ENCODE results near the genes TRAK1, KLHL40, ACKR2, KRBOX1 and POMGNT2.

- PRO-cap, result no peak
These were observed 43.4 kb downstream of the CTNNB1 start for GRCh38 chr3:41242617-41243152.

DNA sequence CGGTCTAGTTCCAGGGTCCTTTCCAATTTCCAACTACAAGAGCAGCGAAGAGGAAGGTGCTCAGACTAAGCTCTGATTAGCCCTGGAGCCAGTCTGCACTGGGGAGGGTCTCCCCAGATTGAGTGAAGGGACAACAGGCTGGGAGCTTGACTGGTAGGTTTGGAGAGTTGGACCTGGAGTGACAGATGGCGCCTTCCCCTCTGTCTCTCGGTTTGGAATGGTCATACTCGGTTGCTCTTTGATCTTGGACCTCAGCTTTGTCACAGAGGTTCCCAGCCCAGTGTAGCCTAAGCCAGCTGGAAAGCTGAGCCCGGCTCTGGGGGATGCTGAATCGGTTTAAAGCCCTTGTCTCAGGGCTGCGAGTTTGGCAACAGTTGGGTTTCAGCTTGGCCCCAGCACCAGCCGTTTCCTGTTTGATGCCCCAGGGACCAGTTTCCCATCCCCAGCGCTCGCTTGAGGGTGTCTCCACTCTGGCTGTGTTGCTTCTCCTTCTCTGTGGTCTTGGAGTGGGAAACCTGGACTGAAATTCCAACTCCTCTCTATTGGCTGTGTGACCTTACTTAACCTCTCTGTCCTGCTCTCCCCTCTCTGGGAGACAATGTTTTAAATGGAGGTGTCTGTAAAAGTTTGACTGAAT is 53.2 kb upstream of the ULK4 start:
- PRO-cap, result bidirectional peak, plus-strand start at position 280 of the sequence, minus-strand start at position 338 of the sequence

DNA sequence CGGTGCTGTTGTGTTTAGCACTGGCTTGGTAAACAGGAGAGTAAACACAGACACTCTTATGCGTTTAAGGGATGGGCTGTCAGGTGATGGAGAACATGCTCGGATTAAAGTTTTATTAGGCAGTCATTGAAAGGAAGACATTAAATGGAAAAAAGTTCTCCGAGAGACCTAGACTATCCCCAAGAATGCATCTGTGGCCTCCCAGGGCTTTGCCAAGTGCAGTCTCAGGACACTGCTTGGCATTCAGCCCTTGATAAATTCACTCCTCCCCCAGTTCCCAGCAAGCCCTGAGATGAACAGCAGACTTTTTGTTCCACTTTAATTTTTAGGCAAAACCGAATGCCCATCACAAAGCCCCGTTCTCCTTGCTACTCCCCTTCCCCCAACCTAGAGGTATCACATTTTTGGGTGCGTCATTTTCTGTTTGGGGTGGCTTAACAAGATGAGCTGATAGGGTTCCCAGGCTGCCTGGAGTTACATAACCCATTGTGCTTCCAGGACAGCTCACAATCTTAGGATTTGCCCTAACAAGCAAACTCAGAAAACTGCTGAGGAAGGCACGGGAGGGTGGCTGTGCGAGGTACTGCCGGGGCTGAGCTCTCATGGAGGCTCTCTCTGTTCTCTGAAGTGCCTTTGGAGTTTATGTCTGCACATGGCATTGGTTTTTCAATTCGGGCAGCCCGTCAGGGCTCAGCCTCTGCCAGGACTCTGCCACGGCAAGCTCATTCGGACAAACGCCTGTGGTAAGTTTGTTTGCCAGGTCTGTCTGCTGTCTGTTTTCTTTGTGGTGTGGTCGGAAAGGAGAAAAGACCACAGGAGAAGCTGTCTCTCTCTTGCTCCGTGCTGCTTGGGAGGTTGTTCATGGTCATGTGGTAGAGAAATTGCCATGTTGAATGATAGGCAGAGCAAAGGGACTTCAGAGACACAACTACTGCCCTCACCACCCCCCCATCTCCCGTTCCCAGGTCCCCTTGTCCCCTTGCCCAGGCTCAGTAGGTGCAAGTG is at the start of gene TRAK1:
Gene TRAK1 (plus strand): TSS at position 540 of the 1,005 bp plus-strand sequence.
- PRO-cap, result no peak

DNA sequence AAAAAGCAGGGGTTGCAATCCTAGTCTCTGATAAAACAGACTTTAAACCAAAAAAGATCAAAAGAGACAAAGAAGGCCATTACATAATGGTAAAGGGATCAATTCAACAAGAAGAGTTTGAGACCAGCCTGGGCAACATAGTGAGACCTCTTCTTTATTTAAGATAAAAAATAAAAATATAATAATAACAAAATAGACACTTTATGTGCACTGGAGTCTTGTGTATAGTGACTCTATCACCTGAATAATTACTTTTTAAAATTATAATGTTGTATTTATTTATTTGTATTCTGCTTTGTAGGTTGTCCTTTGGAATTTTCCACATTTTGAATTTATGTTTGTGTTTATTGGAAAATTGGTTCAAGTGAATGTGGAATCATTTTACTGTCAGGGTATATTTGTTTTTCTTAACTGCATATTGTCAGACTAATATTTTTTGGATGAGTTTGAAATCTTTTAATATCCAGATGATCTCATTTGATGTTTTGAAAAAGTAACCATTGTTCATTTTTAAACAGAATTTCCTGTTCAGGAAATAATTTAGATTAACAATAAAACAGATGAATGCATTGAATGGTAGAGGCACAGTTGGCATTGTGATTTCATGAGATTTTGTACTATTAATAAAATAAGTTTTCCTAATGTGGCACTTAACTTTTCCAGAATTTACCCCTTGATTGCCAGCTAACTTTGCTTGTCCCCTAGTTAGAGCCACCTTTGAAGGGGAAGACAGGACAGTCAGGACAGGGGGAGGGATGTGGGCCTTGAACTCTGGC is 15.4 kb downstream of the TRAK1 start:
- PRO-cap, result no peak

GRCh38 chr3:42128882-42130056 is 38.1 kb downstream of the TRAK1 start:
- PRO-cap, result no peak

- PRO-cap, result no peak
These were observed 77.1 kb downstream of the CCK start for GRCh38 chr3:42188799-42189297.

GRCh38 chr3:42505000-42505711 is 2.7 kb downstream of the VIPR1 start:
- PRO-cap, result no peak

DNA sequence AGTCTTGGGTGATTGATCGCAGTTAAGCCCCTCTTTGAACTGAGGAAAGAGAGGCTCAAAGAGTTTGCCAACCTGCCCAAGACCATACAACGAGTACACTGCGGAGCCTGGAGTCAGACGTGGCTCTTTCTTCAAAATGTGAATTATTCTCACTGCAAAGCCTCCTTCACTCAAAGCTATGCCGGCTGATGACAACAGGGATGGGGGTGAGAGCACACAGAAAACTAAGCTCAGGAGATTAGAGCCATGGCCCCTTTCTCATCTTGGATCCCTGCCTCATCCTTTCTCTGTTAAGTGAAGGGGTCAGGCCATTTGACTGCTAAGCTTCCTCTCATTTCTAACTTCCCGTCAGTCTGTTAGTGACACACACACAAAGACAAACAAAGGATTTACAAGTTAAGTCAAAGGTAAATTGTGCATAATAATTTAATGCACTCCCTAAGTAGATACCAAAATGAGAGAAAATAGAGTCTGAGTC is 1.1 kb downstream of the SS18L2 start:
- PRO-cap, result unidirectional peak, minus-strand start at position 100 of the sequence

DNA sequence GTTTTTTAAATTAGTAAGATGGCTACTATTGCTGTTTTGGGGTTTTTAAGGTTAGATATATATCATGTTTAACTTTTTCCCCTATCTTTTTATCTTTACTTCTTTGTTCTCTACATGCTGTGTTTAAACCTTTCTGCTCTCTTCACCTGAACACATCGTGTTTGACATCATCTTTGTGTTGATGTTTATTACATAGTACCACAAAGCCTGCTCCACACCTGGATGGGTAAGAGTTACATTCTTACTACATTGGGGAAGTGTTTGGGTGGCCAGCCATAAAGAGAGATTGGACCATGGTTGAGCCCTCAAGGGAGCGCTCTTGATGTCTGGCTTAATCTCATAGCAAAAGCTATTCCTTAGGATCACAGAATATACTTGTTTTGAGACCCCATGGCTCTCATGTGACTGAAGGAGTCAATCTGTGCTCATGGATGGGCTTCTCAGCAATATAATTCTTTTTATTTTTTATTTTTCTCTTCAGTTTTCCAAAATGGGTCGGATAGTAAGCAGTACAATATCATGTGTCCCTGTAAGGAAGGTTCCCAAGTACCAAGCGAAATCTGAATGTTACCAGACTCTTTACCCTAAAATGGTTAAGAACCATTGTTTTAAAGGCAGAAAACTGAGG is 23.0 kb upstream of the ZBTB47 start:
- PRO-cap, result no peak

DNA sequence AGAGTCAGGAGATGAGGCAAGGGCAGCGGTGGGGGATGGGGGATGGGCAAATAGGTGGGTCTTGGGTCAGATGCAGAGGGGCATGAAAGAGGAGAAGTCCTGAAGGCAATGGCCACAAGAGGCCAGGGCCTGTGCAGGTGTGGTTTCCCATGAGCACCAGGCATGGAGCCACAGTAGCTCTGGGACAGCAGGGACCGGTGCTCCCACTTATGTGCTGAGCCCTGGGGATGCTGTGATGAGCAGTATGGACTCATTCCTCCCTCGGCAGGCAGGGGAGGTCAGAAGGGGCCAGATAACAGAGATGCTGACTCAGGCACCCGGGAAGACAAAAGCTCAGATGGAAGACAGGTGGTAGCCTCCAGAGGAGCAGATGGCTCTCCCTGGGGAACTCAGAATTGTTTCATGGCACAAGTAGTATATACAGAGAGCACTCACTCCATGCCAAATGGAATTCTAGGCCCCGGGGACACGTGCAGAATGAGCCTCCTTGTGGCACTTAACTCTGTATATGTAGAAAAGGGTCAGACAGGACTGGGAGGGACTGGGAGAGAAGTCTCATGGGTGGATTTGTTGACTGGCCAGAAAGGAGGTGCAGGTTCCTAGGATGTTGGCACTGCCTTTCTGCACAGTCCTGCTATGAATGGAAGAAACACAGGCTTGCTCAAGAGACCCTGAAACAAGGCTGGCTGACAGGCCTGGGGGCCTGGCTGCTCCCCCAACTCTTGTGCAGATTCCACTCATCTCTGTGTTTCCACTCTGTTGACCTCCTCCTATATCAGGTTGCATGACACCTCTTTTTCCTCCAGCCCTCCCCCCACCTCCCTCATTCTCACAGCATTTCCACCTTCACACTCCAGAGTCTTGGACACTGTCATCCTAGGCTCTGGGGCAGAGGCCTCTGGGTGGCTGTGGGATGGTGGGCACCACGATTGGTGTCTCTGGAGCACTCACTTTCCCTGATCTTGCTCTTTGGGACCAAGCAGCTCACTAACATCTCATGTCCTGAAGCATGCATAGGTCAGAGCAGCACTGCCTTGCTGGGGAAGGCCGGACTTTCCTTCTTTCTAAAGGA is 14.5 kb downstream of the ZBTB47 start:
- PRO-cap, result unidirectional peak, plus-strand start at position 69 of the sequence; bidirectional peak, plus-strand start at position 626 of the sequence, minus-strand start at position 181 of the sequence

DNA sequence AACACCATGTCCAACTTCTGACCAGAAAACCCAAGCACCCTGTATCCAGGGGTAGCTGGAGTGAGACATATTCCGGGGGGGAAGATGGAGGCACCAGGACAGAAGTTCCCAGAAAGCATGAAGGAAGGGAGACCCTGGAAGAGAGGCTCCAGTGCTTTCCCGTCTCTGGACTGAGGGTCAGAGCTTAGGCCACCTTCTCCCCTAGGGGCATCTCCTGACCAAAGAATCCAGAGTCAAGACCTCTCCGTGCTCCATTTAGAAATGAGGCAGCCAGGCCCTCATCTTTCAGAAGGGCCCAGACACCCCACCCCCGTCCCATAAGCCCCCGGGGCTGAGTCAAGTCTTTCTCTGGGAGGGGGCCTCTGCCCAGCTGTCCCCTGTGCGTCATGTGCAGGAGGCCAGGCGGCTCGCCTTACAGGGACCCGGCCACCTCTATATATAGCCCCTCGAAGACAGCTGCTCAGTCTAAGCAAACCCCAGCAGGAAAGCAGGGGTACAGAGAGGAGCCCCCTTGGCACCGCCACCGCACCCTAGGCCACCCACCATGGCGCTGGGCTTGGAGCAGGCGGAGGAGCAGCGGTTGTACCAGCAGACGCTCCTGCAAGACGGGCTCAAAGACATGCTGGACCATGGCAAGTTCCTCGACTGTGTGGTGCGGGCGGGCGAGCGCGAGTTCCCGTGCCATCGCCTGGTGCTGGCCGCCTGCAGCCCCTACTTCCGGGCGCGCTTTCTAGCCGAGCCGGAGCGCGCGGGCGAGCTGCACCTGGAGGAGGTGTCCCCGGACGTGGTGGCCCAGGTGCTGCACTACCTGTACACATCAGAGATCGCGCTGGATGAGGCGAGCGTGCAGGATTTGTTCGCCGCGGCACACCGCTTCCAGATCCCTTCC is at the start of gene KLHL40:
Gene KLHL40 (plus strand): TSS at position 463 of the 889 bp plus-strand sequence.
- PRO-cap, result no peak

GRCh38 chr3:42763039-42763347 is 10.1 kb downstream of the CCDC13 start:
- PRO-cap, result no peak

DNA sequence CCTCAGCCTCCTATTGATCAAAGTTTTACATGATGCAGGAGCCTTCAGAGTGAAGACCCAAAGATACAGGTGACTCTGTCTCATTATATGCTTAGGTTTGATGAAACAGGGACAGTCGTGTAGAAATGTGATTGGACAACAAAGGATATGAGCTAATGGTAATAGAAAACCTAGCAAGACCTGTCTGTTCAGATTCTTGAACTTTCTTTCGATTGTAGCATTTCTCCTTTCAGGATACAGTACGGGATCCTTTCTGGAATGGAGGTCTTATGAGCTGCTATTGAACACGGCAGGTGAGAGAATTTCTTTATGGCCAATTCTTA is at the start of gene ACKR2:
Gene ACKR2 (plus strand): TSS at position 206 of the 323 bp plus-strand sequence.
- PRO-cap, result no peak

DNA sequence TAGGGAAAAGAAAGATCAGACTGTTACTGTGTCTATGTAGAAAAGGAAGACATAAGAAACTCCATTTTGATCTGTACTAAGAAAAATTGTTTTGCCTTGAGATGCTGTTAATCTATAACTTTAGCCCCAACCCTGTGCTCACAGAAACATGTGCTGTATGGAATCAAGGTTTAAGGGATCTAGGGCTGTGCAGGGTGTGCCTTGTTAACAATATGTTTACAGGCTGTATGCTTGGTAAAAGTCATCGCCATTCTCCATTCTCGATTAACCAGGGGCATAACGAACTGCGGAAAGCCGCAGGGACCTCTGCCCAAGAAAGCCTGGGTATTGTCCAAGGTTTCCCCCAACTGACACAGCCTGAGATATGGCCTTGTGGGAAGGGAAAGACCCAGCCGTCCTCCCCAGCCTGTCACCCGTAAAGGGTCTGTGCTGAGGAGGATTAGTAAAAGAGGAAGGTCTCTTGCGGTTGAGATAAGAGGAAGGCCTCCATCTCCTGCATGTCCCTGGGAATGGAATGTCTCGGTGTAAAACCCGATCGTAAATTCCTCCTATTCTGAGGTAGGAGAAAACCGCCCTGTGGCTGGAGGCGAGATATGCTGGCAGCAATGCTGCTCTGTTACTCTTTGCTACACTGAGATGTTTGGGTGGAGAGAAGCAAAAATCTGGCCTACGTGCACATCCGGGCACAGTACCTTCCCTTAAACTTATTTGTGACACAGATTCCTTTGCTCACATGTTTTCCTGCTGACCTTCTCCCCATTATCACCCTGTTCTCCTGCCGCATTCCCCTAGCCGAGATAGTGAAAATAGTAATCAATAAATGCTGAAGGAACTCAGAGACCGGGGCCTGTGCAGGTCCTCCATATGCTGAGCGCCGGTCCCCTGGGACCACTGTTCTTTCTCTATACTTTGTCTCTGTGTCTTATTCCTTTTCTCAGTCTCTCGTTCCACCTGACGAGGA is 2.2 kb downstream of the ACKR2 start:
- PRO-cap, result no peak

- PRO-cap, result no peak
These were observed 27.9 kb downstream of the CYP8B1 start for GRCh38 chr3:42847601-42848321.

- PRO-cap, result no peak
These were observed 22.0 kb downstream of the CYP8B1 start for GRCh38 chr3:42853589-42854112.

DNA sequence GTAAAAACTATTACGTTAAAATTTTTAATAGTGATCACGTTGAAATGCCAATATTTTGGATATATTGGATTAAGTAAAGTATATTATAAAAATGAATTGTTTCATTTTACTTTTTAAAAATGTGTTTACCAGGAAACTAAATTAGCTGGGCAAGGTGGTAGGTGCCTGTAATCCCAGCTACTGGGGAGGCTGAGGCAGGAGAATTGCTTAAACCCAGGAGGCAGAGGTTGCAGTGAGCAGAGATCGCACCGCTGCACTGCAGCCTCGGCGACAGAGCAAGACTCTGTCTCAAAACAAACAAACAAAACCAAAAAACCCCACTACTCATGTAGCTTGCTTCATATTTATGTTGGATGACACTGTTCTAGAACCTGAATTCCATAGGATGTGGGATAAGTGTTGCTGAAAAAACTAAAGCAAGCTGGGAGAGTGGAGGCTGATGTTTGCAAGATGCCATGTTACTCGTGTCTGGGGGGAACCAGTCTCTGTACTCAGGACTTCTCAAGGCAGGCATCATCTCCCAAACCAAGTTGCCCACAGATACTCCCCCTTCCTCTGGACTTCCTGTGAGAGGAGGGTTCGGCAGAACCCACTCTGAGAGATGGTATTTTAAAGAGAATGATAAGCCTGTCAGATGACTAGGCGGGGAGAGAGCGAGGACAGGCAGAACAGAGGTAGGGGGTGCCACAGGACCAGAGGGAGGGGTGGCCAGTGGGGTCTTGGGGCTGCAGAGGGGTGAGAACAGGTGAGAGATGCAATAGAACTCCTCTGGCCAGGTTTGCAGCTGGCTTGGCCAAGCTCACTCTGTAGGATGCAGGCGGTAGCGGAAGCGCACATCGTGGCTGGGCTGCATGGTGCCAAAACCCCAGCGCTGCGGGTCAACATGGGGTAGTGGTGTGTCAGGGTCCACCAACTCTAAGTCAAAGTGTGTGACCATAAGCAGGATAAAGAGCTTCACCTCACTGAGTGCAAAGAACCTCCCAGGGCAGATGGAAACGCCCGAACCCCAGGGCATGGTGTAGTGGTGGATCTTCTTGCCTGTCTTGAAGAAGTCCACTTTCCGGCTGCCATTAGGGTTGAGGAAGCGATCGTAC is 1.8 kb downstream of the CYP8B1 start:
- PRO-cap, result no peak

DNA sequence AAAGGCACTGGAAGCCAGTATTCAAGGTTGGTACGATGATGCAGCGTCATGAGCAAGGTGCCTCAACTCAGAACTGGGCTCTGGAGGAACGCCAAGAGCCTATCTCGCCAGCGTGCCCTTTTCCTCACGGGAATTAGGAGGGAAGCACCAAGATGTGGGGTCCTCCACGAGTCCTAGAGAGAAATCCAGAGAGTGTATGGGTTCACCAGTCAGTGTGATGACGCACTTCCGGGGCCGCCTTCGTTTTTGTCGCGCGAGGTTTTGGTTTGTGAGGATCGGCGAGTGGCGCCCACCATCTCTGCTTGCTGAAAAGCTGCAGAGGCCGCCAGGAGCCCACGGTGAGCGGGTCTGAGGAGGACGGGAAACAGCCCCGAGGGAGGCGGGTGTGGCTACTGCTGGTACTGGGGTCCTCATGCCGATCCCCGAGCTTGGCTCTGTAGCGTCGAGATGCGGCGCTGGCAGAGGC is at the start of gene KRBOX1:
Gene KRBOX1 (plus strand): TSS at position 269 of the 466 bp plus-strand sequence.
- PRO-cap, result no peak

DNA sequence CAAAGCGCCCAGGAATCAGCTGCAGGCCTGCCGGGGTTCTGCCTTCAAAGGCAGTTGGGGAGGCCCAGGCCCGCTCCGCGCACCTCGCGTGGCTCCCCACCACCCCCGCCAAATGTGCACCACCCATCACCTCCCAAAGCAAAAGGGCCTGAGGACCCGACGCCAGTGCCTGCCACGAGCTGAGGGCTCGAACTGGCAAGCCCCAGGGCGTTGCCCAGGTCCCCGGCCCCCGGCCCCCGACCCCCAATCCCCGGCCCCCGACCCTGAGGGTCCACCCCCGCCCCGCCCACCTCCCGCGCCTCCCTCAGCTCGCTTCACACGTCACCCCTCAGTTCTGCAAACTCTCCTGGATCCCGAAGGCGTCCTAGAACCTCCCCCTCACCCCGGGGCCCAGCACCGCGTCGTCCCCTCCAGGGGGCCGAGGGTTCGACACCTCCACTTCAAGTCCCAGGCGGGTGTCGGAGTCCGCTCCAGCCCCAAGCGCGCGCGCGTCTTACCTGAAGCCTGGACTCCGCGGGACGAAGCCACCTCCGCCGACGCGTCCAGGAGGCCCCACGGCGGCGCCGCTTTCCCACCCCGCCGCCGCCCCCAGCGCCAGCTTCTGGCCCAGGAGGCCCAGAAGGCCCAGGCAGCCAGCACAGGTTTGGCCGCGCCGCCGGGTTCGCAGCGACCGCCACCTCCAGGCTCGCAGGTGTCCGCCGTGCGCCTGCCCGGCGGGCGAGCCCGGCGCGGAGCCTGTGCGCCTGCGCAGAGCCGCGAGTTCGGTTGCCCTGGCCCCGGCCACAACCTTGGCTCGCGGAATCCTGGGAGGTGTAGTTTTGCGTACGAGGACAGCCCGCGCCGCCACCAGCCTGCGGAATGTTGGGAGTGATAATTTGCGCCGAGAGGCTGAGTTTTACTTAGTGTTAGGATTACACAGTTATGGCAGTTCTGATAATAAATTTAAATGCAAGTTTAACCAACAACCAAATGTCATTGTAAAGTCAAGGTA is at the start of gene POMGNT2:
Gene POMGNT2 (minus strand): TSS at position 741 of the 991 bp plus-strand sequence.
- PRO-cap, result bidirectional peak, plus-strand start at position 331 of the sequence, minus-strand start at position 194 of the sequence; bidirectional peak, plus-strand start at position 838 of the sequence, minus-strand start at position 694 of the sequence

GRCh38 chr3:43290292-43290641 is 3.9 kb downstream of the SNRK start:
- PRO-cap, result no peak

Data from neuron (in vitro differentiated cells).